Sternocleidomastoid (tissue), 1 donor: Measurements from ENCODE around the gene DLEU7.

- PRO-cap, result unidirectional peak, minus-strand start at chr13:49187750
Observed at GRCh38 chr13:49187576-49187998, 32.6 kb upstream of the MLNR start.

- PRO-cap, result no peak
Observed at GRCh38 chr13:49356208-49356764, 87.6 kb downstream of the CAB39L start.

- PRO-cap, result bidirectional peak, plus-strand start at chr13:49935908, minus-strand start at chr13:49935851; bidirectional peak, plus-strand start at chr13:49935997, minus-strand start at chr13:49935984
Observed at GRCh38 chr13:49935532-49936053, 547 bp downstream of the SPRYD7 start.

- PRO-cap, result no peak
Observed at GRCh38 chr13:50011991-50012641, 3.1 kb upstream of the KCNRG start.

DNA sequence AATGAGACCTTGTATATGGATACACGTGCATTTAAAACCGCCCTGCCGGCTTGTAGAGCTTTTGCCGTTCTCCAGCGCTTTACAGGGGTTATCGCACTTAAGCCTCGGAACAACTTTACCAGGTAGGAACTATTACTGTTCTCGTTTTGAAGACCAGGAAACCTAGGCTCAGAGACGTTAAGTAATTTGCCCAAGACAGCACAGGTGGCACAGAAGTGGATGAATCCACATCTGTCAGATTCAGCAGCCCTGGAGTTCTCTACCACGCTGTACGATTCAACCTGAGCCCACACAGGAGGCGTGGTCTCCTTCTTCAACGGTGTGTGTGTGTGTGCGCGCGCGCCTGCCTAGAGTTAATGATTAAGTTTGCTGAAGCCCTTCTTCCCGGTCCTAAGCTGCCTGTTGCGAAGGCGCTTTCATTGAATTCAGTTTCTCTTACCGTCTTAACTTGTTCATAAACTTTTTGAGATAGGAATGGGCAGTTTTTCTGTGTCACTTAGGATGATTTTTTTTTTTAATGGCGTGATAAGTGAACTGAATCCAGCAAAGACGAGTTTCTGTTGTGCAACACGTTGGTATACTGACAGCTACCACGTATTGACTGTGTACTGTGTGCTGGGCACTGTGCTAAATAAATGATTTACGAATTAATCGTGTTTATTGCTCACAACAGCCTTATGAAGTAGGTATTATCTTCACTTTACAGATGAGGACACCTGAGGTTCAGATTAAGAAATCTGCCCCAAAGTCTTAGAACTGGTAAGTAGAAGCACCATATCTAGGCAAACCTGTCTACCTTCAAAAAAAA is 67.4 kb downstream of the KCNRG start:
- PRO-cap, result bidirectional peak, plus-strand start at position 359 of the sequence, minus-strand start at position 257 of the sequence

GRCh38 chr13:50115157-50116206 is 100.2 kb downstream of the KCNRG start:
- PRO-cap, result no peak

GRCh38 chr13:50126604-50126868 is 111.3 kb downstream of the KCNRG start:
- PRO-cap, result no peak

DNA sequence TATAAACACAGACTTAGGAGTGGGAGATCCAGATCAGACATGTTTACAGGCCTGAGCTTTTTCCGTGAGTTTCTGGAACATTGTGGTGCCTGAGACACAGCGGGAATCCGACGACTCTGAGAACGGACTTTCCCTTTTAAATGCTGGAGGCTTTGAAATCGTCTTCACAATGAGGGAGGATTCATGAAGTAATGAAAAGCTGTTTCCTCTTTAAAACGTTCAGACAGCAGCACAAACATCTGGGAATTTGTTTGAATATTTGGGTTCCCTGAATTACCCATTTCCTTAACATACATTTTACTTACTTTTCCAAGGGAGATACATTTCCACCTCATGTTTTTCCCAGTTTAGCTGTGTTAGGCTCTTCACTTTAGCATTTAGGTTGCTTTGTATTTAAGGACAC is 125.9 kb downstream of the KCNRG start:
- PRO-cap, result no peak

- PRO-cap, result no peak
Observed at GRCh38 chr13:50421163-50421384, 405.8 kb downstream of the KCNRG start.

DNA sequence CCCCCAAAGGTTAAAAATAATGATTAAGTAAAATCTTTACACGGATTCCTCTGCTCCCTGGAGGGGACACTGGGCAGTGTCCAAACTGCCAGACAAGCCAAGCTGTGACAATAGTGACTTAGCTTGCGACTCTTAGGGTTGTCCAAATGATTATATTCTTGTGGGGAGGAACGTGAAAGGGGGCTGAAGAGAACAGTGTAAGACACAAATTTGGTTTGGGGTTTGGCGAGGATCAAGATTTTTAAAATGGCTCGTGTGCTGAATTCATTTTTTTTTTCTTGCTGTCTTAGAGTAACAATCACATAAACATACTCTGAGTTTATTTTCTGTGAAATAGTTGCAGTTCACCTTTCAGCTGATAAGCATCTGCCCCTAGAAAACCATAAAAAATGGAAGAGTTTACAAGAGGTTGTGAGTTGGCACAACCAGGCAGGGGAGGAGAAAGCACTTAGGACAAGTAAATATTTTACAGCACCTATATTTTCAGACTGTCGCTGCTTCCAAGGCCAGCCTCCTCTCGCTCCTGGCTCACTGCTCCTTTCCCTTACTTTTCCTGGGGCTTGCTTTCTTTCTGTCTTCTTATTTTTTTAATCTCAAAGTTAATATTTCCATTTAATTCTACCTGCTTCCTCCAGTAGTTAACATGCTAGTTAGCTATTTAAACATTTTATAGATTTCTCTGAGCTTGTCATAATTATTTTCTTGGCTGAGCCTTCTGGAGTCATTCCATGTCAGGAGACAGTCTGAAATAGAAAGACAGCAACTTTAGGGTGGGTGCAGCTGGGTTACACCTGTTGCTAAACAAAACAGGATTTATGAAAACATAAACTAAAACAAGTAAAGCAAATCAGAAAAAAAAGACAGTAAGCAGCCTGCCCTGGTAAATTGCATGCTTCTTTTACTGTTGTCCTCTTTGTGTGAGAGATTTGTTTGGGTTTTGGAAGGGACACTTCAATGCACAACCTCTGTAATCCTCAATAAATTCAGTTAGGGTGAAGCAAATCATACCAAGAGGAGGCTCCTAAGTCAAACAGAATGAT is 330.2 kb downstream of the DLEU7 start:
- PRO-cap, result no peak

DNA sequence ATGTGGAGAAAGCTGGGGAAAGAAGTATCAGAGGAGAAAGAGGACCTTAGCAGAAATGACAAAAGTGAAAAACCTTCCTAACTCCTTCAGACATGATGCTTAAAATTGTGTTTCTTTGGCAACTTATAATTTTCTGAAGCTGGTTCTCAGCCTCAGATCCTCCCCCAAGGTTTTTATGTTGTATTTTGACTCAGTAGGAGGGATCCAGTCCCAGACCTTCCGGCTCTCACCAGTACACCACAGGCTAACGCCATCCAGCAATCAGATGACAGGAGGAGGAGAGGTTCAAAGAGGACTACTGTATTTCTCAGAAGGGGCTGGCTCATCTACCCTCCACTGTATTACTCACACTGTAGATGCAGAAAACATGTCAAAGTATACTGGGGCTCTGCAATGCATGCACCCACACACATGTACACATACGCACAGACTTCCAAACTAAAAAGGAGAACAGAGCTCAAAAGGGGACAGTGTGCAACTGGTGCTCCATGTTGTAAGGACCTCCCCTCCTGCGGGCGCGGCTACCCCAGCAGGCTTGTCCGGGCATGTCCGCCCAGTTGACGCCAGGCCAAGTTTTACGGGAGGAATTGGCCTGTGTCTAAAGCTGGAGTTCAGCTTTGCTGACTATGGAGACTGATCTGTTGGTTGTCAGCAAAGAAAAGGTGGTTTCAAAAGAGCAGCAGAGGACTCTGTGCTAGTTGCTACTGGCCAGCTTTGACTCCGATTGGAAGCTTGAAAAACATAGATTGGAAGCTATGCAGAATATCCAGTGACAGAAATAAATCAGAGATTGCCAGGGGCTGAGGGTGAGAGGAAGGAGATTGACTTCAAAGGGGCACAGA is 314.3 kb downstream of the DLEU7 start:
- PRO-cap, result no peak

DNA sequence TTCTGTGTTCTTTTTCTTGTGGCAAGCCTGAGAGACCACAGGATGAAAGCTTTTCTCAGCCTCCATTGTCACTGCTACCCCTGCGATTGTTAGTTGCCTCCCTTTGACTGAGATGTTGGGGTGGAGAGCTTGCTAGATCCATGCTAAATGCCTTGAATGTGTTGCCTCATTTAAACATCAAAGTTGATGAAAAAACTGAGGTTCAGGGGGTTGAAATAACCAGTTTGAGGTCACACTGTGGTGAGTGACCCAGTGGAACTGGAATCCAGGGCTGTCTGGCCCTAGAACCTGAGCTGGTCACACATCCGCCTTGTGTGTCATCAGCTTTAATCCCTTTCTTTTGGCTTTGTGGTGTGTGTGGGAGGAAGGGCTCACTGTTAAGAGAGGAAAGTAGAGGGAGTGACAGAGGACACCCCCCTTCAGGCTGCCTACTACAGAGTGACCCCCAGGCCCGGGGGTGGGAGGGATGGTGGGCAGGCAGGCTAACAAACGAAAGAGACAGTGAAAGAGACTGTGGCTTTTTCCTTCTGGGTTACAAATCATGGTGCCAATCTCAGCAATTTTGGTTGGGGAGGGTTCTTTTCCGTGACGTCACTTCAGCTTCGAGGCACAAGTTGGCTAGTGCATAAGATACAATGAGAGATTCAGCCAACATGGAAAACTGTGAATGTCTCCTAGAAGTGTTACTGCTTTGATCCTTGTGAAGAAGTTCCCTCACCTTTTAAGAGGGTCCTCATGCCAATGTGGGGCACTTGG is 165.0 kb downstream of the DLEU7 start:
- PRO-cap, result no peak

DNA sequence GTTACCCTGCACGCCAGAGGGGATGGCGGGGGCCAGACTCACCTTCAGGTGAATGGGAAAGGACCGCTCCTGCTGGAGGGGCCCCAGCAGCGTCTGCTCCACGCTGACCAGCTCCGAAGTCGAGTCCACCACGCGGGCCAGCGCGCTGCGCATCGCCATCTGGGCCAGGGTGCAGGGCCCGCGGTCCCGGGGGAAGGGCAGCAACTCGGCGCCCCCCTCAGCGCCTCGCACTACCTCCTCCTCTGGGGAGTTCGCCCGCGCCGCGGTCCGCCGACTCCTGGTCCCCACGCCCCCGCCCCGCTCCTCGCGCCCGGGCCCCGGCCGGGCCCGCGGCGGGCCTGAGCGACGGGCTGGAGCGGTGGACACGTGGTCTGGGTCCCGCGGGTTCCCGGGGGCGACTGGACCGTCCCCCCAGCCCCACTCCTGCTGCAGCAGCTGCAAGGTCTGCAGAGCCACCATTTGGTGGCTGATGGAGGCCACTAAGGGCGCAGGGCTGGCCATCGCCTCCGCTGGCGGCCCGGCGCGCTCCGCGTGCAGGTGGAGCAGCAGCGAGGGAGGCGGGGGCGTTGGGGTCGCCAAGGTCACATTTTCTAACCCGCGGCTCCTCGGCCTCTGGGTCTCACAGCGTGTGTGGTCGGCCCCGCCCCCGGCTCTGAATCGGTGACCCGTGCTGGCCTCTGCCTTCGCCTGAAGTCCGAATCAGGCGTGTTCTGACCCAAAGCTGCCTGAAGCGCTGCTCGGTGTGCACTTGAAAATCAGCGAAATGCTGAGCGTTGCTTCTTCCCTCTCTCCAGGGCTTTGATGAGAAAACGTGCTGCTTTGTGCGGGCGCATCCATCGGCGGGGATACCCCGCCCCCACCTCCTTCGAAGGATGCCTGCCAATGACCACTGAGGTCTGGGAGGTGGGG is at the start of gene DLEU7:
DLEU7 (minus strand) TSS at position 547 of the 909 bp plus-strand sequence.
- PRO-cap, result no peak

DNA sequence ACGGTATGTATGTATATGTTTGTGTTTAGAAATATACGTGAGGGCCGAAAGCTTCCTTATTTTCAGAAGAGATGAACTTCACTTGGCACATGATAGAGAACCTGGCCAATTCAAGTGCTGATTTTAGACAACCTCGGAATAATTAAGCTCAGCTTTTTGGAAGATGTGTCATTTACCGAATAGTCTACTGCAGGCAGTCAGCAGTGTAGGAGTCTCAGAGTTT is 4.6 kb downstream of the RNASEH2B start:
- PRO-cap, result no peak

DNA sequence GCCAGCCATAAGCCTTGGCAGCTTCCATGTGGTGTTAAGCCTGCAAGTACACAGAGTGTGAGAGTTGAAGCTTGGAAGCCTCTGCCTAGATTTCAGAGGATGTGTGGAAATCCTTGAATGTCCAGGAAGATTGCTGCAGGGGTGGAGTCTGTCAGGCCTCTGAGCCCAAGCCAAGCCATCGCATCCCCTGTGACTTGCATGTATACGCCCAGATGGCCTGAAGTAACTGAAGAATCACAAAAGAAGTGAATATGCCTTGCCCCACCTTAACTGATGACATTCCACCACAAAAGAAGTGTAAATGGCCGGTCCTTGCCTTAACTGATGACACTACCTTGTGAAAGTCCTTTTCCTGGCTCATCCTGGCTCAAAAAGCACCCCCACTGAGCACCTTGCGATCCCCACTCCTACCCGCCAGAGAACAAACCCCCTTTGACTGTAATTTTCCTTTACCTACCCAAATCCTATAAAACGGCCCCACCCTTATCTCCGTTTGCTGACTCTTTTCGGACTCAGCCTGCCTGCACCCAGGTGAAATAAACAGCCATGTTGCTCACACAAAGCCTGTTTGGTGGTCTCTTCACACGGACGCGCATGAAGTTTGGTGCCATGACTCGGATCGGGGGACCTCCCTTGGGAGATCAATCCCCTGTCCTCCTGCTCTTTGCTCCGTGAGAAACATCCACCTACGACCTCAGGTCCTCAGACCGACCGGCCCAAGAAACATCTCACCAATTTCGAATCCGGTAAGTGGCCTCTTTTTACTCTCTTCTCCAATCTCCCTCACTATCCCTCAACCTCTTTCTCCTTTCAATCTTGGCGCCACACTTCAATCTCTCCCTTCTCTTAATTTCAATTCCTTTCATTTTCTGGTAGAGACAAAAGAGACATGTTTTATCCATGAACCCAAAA is 52.2 kb upstream of the FAM124A start:
- PRO-cap, result no peak

- PRO-cap, result no peak
Observed at GRCh38 chr13:51174576-51175495, 47.4 kb upstream of the FAM124A start.

DNA sequence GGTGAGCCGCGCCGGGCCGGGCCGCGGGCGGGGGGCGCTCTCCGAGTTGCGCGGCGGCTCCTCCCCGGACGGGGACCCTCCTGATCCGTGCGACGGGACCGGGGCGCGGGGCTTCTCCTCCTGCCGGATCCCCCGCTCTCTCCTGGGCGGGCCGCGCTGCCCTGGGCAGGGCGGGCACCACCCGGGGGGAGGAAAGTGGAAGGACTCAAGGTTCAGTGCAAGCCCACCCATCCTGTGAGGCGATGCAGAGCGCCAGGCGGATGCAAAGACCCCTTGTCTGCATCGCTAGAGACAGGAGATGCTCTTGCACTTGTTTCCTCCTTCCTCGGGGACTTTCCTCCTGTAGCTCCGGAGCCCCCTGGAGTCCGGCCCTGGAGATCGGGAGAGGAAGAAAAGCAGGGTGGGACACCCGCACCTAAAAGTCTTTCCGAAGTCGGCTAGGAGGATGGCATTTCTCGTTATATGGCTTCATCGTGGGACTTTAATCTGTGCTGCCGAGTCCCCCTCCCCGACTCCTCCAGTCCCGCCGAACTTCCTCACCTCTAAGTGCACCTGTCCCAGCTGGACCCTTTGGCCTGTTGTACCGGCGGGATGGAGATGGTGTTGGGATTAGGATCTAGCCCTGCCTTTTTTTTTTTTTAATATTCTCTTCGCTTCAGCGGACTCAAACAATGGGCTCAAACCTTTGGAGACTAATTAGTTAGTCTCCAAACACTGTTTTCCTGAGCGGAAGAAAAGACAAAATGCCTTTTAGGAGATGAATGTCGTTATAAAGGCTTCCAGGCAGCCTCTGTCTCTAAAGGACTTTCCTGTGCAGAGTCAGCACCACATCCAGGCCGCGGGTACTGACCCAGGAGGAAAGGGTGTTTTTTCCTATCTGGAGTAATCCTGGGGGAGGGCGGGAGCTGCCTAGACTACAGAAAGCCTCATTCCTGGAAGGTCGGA is 643 bp downstream of the FAM124A start:
- PRO-cap, result no peak

- PRO-cap, result no peak
Observed at GRCh38 chr13:51246663-51247505, 24.7 kb downstream of the FAM124A start.

DNA sequence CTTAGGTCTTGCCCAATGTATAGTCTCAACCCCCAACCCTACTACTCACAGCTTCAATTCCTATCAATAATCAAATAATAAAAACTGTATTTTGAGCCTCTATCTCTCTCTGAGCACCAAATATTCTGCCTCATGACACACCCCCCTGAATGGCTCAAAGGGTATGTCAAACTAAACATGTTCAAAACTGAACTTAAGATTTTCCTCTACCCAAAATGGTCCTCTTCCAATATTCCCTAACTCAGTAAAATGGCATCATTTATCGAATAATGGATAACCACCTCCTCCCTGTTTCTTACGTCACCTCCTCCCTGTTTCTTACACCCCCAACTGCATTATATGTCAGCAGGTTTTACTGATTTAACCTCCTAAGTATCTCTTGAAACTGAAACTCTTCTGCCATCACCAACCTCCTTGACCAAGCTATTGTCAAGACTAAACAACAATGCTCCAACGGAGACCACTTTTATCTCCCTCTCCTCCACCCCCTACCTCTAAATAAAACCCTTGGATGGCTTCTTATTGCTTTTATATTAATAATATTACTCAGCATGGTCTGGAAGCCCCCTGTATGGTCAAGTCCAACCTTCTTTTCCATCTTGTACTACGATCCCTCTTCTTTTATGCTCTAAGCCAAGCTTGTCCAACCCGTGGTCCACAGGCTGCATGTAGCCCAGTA is 46.5 kb downstream of the INTS6 start:
- PRO-cap, result no peak

- PRO-cap, result bidirectional peak, plus-strand start at chr13:51452038, minus-strand start at chr13:51452078; bidirectional peak, plus-strand start at chr13:51452467, minus-strand start at chr13:51452281
Observed at GRCh38 chr13:51451982-51452417, 836 bp downstream of the INTS6 start.